ENCODE data around the genes IFT20, SEBOX and SLC46A1.

DNA sequence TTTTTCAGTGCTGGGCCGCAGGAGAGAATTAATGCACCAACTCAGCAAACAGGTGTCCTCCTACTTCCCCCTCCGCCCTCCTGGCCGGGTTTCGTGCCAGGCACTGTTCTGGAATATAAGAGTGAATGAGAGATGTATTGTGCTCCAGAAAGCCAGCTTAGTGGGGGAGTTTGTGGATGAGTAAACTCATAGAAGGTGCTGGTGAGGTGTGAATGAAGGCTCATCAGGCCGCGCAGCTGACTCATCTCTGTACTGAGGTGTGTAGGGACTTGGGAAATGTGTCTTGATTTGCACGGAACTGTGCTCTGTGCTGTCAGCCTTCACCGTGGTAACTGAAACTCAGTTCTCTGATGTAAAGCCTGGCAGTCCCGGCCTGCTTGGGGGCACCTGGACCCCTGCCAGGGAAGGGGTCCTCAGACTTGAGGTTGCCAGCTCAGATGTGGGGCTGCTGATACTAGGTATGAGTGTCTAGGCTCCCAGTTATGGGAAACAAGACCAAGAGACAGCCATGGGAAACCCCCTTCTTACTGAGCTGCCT lies 15.4 kb downstream of the KSR1 start:
- RRBS: no CpG with 5 or more reads among the region's 9 CpGs

DNA sequence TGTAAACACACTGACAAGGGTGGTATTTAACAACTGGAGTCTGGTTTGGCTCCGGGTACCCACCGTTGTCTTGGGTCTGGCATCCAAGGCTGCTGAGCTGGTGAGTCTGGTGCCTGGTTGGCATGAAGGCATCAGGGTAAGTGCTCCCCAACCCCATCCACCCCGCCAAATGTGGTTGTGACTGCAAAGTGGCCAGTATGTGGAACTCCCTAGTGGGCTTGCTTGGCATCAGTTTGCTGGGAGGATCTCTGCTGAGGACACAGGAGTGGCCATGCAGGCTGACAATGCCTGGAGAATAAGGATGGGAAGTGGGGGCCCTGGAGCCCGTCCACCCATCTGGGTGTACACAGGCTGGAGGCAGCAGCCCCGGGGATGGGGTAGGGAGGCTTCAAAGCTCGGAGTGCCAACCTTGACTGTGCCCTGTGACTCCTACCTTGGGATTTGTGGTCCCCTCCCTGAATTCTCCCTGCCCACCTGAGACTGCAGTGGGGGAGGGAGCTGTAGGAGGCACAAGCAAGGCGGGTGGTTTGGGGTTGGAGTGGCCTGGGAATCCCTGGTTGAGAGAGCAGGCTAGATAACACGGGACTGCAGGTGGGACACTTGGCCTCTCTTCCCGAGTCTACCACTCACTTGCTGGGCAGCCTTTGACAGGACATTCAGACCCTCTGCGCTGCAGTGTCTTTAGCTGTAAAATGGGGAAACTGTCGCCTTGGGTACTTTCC lies 30.1 kb downstream of the KSR1 start:
- RRBS: no CpG with 5 or more reads among the region's 11 CpGs

GRCh38 chr17:27793477-27794350 lies 6.6 kb downstream of the NOS2 start:
- RRBS: 5% methylated on average over 40 of the region's 65 CpGs

- RRBS: 3% methylated on average over 6 of the region's 18 CpGs
Measured at GRCh38 chr17:27805279-27805956, 5.1 kb upstream of the NOS2 start.

- RRBS: no CpG with 5 or more reads among the region's 6 CpGs
Measured at GRCh38 chr17:27810128-27810658, 9.9 kb upstream of the NOS2 start.

DNA sequence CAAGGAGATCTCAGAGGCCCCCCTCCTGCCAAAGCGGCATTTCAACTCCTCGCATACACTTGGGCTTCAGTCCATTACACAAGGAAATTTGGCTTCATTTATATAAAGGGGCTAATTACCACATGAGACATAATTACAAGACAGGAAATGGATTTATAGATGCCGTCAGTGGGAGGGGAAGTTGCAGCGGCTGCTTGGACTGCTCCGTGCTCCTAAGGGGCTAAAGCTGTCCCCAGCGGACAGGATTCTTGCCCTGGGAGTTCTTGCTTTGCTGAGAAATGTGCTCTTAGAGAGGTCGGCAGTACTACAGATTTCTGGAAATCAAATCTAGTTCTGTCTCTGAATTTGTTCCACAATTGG lies 57.2 kb upstream of the NLK start:
- RRBS: no CpG with 5 or more reads among the region's 7 CpGs

- RRBS: no CpG with 5 or more reads among the region's 8 CpGs
Measured at GRCh38 chr17:27986717-27987431, 55.6 kb upstream of the NLK start.

DNA sequence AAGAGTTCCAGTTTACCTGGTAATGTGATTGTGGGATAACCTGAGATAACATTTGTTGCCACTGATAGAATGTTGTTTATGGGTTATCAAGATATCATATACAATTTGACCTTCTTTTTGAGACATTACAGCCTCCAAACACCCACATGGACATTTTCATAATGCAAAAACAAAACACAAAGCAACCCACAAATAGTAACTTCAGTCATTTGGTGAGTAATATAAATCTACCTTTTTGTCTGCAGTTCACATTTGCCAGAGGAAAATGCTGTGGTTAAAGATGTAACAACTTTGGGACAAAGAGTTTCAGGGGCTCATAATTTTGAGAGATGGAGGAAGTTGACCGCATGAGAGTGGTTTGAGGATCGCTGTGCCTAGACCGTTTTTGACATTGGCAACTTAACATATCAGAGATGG lies 3.9 kb downstream of the NLK start:
- RRBS: no CpG with 5 or more reads among the region's 3 CpGs

- RRBS: no CpG with 5 or more reads among the region's 5 CpGs
Measured at GRCh38 chr17:28177137-28178197, 135.0 kb downstream of the NLK start.

- RRBS: no CpG with 5 or more reads among the region's 5 CpGs
Measured at GRCh38 chr17:28190942-28191312, 128.1 kb upstream of the TMEM97 start.

DNA sequence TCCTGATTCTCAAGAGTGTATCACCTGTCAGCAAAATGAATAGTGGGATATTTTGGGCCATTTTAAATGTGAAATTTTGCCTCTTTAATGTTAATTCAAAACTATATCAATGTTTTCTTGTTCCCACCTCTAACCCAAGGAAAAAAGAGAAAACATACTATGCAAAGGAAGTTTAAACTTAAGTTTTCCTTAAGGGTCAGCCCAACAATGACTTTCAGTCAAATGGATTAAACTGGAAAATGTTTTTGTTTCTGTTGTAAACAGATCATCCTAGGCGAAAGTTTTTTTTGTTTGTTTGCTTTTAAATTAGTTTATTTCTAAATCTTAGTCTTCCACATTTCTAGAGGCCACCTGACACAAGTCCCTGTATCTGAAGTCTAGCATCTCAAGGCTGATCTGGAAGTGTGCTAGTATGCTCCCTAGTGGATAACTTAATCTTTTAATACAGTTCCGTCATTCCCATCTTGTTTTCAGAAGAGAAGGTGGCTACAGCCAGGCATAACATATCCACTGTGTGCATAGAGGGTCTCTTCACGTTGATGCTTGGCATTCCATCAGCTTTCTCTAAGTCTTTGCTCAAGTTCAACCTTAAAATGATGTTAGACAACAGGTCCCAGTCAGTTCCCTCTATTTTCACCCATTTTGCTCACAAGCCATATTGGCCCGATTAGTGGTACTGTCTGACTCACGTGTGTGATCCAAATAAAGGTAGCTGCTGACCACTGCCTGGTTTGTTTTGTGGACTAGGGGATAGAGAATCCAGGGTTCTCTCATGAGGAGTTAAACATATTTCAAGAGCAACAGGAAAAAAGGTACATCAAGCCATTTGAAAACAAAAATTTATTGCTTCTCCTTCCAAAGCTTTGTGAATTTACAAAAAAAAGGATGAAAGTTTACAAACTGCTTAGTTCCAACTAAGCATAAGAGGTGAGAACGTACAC lies 7.5 kb downstream of the IFT20 start:
- RRBS: no CpG with 5 or more reads among the region's 6 CpGs

- RRBS: 1% methylated on average over 33 of the region's 50 CpGs
Measured at GRCh38 chr17:28335265-28335905, at the start of gene IFT20. Gene IFT20 (minus strand): TSS chr17:28335472.

DNA sequence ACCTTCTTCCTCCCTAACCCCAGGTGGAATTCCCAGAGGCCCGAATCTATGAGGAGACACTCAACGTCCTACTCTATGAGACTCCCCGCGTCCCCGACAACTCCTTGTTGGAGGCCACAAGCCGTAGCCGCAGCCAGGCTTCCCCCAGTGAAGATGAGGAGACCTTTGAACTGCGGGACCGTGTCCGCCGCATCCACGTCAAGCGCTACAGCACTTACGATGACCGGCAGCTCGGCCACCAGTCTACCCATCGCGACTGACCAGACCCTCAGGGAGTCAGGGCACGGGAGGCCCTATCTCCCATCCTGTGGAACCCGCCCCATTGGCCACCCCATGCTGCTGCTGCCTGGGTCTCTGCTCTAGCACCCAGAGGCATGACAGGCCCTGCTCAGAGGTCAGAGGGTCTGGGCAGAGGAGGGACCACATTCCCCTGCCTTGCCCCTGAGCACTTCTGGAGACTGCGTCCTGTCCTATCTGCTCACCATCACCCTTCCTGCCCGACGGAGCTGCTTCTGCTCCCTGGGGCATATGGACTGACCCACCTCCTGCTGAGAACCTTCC lies 8.9 kb downstream of the TNFAIP1 start:
- RRBS: no CpG with 5 or more reads among the region's 23 CpGs

DNA sequence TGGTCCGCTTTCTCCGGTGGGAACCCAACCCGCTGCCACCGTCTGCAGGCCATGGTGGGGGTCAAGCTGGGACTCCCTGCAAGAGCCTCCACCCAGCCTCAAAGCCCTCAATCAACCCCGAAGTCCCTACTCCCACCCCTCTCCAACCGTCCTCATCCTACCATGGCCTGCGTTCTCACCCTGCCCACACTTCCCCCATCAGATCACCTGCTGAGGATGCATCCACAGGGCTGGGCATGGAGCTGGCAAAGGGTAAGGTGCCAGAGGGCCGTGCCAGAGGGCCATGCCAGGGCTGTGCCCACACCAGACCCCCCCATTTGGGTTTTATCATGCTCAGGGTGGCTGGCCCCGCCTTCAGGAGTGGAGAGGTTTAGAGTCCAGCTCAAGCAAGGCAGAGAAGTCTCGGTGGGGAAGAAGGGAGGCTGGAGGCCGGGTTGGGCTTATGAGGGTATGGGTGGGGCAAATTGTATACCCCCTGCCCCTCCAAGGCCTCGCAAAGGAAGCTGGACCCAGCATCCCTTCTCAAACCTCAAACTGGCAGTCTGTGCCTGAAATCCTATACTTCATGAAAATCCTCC lies at the start of gene SEBOX:
Gene SEBOX, minus strand, starts transcription at position 286 of the 578 bp plus-strand sequence.
- RRBS: no CpG with 5 or more reads among the region's 12 CpGs

- RRBS: 95% methylated on average over 1 of the region's 6 CpGs
Measured at GRCh38 chr17:28400326-28400814, 5.6 kb downstream of the SLC46A1 start.

DNA sequence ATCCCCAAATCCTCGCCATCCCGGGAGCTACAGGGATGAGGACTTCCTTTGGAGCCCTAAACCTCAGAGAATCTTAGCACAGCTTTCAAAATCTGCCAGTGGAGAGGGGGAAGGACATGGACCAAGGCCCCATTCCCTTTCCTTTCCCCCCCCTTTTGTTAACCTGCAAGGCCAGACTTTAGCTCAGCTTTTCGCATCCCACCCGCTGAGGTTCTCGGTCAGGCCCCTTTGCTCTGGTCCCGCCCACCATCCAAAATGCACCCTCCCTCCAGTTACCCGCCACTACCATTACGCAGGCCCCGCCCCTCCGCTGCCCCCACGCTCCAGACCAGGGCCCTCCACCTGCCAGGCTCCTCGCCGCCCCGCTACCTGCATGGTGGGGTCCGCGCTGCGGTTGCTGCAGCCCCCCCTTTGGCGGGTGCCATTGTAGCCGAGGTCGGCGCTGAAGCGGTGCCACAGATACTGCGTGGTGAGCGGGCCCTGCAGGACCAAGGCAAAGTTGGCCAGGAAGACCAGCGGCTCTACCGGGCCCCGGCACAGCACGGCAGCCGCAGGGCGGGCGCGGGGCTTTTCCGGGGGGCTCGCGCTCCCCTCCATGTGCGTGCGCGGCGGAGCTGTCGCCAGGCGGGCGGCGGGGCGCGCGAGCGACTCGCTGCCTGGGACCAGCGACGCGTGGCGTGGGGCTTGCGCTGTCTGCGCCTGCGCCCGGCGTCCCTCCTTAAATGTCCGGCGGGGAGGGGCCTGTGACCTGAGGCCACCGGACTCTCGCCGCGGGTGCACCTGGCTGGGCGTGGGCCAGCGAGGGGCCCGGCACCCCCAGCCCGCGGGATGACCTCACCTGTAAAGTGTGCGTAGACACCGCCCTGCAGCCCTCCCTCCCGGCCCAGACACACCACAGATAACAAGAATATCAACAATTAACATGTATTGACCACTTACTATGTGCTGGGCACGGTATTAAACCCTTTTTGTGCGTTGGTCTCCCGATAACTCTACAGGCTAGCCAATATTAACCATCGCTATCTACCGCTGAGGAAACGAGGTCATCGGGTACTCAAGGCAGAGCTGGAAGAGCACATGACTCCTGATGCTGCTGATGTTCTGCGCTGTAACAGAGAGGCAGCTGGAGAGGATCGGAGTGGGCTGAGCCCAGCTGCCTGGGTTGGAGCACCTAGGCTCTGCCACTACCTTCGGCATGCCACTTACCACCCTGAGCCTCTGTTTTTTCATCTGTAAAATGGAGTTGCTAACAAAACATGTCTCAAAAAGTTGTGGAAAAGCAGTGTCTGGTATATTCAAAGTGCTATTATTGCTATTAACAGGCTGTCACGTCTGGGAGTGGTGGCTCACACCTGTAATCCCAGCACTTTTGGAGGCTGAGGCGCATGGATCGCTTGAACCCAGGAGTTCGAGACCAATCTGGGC lies at the start of gene SLC46A1:
Gene SLC46A1, minus strand, starts transcription at position 695 of the 1,425 bp plus-strand sequence.
- RRBS: 4% methylated on average over 19 of the region's 85 CpGs

GRCh38 chr17:28467693-28468001 lies 5.8 kb upstream of the SLC13A2 start:
- RRBS: no CpG with 5 or more reads among the region's 13 CpGs

DNA sequence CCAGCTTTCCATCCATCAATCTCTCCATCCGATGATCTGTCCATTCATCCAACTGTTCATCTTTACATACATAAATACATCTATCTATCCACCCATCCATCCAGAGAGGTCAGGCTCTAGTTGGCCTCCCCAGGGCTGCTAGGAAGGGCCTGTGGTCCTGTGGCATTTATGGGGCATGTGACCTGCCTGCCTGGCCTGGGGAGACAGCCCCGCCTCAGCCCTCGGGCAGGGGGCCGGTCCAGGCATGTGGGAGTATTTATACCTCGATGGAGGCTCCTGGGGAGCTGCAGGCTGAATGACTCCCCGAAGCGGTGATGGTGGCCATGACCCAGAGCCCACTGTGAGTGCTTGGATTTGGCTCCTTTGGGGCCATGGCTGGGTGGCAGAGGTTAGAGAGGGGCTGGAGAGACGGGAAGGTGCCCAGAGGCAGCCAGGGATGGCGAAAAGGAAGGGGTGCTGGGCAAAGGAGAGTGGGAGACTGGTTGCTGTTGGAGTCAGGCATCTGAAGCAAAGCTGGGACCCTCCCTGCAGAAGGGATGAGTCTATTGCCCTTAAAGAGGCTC lies 7.4 kb downstream of the FOXN1 start:
- RRBS: no CpG with 5 or more reads among the region's 9 CpGs

DNA sequence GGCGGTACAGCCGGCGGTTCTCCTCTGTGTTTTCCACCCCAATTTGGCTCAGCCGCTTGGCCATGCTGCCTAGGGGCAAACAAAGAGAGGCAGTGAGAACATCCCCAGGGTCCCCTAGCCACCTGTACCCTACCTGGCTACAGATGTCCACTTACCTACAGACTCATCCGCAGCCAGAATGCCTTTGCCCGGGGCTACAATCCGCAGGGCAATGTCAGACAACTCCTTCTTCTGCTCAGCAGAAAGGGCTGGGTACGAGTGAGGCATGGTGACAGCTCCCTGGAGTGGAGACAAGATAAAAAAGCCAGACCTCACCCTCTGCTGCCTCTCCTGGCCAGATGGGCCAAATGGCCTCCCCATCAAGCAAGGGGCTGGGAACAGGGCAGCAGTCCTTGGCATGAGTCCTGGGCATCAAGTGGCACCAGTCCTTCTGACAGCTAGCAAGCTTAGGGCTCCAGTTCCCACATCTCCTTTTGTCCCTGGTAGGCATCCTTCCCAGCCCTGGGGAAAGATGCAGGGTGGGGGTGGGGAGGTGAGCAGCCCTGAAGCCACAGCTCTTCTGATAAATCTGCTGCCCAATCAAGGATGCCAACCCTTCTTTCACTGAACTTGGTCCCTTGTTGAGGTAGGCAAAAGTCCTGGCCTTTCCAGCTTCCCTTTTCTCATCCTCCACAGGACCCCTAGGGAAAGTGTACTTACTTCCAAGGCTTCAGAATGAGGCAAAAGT lies 1.3 kb downstream of the ALDOC start:
- RRBS: no CpG with 5 or more reads among the region's 8 CpGs

DNA sequence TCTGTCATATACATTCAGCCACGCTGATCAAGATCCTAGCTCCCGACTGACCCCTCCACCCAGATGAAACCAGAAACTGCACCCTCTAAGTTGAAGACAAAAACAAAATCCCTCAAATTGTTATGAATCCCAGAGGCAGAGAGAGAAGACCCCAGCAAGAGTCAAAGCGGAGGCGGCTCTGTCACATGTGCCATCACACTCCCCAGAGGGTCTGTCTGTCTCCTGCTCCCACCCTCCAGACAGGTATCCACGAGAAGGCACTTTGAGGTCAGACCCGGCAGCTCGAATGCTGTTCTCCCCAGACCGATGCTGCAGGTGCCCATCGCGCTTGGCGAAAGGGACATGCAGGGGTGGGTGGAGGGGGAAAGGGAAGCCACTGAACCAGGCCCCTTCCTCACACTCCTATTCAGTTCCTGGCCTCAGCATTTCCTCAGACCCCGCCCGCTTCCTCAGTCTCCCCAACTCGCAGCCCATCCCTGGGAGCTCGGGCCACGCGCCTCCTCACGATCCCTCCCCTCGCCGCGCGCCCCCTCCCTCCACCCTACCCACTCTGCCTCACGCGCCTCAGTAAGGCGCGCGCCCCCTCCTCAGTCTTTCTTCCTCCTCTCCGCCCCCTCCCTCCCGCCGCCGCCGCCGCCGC lies 511 bp downstream of the BLTP2 start:
- RRBS: no CpG with 5 or more reads among the region's 34 CpGs